ENCODE results near the genes VIPR1, SNRK and ABHD5.

DNA sequence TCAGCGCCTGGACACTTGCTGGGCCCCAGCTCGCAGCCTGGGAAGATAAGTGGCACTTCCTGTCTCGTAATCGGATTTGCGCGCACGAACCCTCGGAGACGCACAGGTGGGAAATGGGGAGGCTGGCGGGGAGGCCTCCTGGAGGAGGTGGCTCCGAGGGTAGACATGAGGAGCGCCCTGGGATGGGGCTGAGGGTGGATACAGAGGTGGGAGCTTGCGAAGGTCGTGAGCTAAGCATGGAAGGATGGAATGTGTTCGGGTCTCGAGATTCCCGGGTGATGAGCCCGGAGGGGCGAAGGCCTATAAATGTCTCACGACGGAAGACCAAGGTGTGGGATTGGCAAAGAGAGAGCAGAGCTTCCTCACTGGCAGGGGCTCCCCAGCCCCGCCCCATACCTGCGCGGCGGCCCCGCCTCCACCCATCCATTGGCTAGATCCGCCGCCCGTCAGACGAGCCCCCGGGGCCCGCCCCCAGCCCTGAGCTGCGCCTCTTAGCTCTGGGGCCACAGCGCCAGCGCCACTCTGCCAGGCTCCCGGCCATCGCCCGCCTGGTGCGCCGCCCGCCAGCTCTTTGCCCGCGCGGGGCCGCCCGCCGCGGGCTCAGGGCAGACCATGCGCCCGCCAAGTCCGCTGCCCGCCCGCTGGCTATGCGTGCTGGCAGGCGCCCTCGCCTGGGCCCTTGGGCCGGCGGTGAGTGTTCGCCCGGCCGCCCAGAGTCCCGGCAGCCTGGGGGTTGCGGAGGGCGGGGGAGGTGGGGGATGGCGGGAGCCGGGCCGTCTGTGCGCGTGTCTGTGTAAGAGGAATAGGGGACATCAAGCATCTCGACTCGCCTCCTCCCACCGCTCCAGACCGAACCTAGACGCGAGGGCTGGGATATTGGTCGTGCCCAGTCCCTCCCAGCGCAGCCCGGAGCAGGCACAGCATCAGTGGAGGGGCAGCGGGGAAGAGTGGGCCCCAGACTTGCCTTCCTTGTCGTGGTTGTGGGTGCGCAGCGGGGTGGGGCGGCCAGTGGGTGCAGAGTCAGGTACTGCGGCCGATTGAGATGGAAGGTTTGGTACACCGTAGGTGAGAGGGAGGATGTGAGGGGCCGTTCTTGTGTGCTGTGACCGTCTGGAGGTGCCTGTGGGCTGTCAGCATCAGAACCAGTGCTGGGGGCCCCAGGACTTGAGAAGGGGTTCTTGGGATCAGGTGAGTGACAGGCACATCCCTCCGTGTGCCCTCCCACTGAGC is at the start of gene VIPR1:
Gene VIPR1, plus strand, starts transcription at position 520 of the 1,230 bp plus-strand sequence.
- CAGE, long polyA plus RNA, result no peak
- RRBS, result 4% methylated on average over 11 of the region's 89 CpGs

DNA sequence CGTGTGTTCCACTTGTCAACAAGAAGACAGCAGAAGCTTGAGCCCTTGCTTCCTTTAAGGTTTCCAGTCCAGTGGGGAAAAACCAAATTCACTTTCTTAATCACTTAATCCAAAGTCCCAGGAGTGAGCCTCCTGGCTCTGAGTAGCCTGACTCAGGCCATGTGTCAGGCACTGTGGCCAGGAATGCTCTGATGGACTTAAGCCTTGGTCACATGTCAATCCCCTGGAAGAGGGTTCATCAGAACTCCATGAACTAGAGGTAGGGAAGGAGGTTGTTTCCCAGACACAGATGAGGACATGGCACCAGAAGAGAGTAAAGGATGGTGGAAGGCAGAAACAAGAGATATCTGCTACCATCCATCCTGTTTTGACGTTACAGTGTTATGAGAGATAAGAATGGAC is 8.8 kb downstream of the VIPR1 start:
- CAGE, long polyA plus RNA, result no peak
- RRBS, result no CpG with 5 or more reads among the region's 2 CpGs

DNA sequence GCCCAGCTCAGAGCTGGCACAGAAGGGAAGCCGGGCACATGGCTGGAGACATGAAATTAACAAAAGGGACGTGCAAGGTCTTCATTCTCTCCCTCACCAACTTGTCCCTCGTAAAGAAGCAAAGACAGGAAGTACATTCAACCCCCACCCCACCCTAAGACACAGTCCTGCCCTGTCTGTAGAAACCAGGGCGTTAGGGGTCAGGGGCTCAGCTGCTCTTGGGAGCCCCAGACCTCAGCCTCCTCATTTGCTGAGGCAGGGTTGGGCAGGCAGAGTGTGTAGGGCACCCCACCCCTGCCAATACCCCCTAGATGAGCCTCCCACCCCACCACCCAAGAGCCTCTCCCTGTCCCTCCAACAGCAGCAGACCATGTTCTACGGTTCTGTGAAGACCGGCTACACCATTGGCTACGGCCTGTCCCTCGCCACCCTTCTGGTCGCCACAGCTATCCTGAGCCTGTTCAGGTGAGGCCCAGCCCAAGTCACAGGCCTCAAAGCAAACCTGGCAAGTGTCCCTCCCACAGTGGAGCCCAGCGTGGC is 24.7 kb downstream of the VIPR1 start:
- CAGE, long polyA plus RNA, result no peak
- RRBS, result no CpG with 5 or more reads among the region's 10 CpGs

- CAGE, long polyA plus RNA, result no peak
- RRBS, result no CpG with 5 or more reads among the region's 6 CpGs
These were observed 20.0 kb upstream of the ZBTB47 start for GRCh38 chr3:42633491-42633977.

- CAGE, long polyA plus RNA, result no peak
- RRBS, result no CpG with 5 or more reads among the region's 2 CpGs
These were observed 19.0 kb upstream of the ZBTB47 start for GRCh38 chr3:42634371-42635021.

- CAGE, long polyA plus RNA, result start-site peak on the plus strand at chr3:42654437-42654538, 16 and 8 reads in 2 replicates; start-site peak on the plus strand at chr3:42654577-42654643, 10 and 13 reads in 2 replicates
- RRBS, result 1% methylated on average over 19 of the region's 79 CpGs
These were observed 662 bp downstream of the ZBTB47 start for GRCh38 chr3:42654011-42654707.

DNA sequence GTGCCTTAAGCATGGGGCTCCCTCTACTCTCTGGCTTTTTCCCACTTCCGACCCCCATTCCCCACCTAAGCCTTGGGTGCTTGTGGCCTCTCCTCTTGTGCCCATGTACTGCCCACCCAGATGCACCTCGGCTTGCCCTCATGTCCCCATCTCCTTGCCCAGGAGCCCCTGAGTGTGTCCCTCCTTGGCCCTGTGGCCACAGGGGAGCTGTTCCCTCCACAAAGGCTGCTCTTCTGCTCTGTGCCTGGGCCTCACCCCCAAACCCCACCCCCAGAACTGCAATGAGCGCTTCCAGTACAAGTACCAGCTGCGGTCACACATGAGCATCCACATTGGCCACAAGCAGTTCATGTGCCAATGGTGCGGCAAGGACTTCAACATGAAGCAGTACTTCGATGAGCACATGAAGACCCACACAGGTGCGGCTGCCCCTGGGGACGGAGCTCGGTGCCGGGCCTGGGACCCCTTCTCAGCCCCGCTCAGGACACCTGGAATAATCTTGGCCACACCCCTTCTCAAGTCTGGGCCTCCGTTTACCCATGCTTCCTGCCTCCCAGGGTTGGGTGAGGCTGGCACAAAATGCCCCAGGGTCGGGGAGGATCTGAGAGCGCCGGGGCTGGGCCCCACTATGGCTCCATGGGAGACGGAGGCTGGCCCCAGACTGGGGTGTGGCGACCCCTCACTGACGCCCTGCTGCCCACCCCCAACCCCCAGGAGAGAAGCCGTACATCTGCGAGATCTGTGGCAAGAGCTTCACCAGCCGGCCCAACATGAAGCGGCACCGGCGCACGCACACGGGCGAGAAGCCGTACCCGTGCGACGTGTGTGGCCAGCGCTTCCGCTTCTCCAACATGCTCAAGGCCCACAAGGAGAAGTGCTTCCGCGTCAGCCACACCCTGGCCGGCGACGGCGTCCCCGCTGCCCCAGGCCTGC is 10.3 kb downstream of the ZBTB47 start:
- CAGE, long polyA plus RNA, result no peak
- RRBS, result no CpG with 5 or more reads among the region's 40 CpGs

- CAGE, long polyA plus RNA, result no peak
- RRBS, result no CpG with 5 or more reads among the region's 6 CpGs
These were observed 13.0 kb downstream of the ZBTB47 start for GRCh38 chr3:42666341-42667140.

DNA sequence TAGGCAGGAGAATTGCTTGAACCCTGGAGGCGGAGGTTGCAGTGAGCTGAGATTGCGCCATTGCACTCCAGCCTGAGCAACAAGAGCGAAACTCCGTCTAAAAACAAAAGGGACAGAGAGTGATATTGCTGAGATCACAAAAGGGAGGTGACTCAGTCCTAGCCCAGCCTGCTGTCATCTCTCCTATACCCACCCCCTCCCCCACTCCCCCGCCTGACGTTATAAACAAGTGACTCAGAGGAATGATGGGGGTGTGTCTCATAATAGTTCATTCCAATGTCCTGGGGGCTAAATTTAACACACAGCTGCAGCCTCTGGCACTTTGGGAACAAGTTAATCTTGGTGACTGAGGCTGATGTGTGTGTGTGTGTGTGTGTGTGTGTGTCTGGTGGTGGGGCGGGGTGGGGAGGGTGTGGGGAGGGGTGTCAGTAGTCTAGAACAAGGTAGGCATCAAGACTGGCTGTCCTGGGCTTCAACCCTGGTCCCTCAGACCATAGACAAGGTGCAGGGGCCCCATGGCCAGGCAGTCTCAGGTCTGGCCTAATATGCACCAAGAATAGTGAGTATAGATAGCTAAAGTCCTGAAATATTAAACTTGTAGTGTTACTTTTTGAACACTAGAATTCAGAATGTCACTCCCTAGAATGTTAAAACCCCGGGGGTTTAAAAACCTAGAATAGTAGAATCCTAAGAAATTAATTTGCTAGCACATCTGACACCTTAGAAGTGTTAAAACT is 1.2 kb upstream of the KLHL40 start:
- CAGE, long polyA plus RNA, result no peak
- RRBS, result no CpG with 5 or more reads among the region's 8 CpGs

DNA sequence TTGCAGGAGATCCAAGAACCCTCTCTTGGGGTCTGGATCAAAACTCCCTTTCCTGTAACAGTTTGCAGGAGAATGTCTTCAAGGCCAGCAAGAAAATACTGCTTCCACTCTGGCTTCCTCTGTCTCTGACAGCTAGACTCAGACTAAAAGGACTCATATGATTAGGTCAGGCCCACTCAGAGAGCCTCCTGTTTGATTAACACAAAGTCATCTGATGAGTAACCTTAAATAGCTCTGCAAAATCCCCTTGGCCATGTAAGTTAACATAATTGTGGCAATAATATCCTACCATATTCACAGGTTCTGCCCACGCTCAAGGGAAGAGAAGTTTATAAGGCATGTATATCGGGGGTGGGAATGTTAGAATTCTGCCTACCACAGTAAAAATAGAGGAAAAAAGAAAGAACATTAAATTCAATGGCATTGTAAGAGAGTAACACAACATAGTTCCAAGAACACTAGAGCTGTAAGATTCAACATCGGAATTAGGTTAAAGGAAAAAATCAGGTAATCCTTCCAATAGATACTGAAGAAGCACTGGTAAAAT is 20.6 kb upstream of the HHATL start:
- CAGE, long polyA plus RNA, result no peak
- RRBS, result no CpG with 5 or more reads among the region's 3 CpGs

DNA sequence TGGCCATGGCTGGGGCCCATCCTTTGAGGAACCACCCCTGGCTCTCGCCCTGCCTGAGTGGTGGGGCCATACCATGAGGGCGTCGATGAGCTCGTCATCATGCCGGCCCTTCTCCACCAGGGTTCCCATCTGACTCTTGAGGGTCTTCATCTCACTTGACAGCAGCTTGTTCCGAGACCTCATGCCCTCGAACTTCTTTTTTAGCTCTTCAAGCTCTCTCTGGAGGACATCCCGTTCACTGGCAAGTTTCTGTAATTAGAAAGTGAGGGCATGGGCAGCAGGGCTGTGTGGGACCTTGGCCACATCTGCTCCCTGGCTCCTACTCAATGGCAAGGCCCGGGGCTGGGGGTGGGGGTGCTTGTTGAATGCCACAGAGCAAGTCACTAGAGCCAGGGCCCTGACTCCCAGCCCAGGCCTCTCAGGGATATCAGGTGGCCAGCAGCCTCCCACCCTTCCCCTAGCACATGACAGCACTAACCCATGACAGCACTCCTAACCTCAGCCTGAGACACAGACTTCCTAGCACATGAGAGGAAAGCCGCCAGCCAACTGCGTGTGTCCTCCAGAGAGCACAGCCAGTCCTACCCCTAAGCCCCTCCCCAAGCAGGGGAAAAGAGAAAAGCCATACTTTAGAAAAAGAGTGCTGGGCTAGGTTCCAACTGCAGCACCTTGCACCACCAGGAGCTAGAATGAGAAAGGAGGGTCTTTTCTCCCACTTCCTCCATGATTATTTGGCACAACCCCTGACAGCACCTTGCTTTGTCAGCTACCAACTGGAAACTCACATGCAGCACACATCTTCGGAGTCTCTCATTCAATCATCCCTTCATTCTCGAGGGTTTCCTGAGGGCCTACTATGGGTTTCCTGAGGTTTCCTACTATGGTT is 33.2 kb downstream of the CCDC13 start:
- CAGE, long polyA plus RNA, result no peak
- RRBS, result no CpG with 5 or more reads among the region's 13 CpGs

GRCh38 chr3:42844557-42844900 is 31.1 kb downstream of the CYP8B1 start:
- CAGE, long polyA plus RNA, result no peak
- RRBS, result no CpG with 5 or more reads among the region's 2 CpGs

GRCh38 chr3:42872592-42873174 is 3.0 kb downstream of the CYP8B1 start:
- CAGE, long polyA plus RNA, result no peak
- RRBS, result no CpG with 5 or more reads among the region's 4 CpGs

GRCh38 chr3:42880859-42881374 is 5.2 kb upstream of the CYP8B1 start:
- CAGE, long polyA plus RNA, result no peak
- RRBS, result 3% methylated on average over 19 of the region's 47 CpGs

DNA sequence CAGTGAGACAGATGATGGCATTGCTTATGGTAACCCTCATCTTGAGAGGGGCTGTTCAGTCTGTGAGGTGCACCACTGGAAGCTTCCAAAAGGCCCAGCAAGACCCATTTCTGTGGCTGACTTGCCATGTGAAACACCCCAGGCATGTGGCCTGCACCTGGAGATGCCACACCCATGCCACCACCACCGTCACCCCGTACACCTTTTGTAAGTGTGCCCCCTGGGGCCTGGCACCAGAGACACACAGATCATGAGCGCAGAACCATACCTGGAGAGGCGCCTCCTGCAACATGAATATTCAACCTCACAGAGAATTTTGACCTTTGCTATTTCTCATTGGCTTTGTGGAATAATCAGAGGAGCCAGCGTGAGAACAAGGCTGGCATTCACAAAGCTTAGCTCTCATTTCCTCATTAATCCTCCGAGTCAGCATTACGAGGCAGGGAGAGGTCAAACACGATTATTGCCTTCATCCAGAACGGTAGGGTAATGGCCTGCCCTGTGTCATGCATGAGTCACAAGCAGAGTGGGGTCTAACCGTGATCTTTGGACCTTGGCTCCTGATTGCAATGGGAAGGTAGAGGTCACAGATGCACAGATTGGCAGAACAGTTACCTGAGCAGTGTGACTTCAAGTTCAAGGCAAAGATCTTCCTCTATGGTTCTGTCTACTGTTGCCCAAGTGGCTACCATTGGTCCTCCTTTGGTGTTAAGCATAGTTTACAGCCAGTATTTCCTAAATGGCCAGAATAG is 73.0 kb upstream of the POMGNT2 start:
- CAGE, long polyA plus RNA, result no peak
- RRBS, result no CpG with 5 or more reads among the region's 10 CpGs

- CAGE, long polyA plus RNA, result no peak
- RRBS, result no CpG with 5 or more reads among the region's 7 CpGs
These were observed 72.9 kb upstream of the SNRK start for GRCh38 chr3:43213157-43214128.

- CAGE, long polyA plus RNA, result start-site peak on the plus strand at chr3:43286564-43286633, 149 and 50 reads in 2 replicates
- RRBS, result under 1% methylated on average over 47 of the region's 70 CpGs
These were observed at the start of gene SNRK for GRCh38 chr3:43285925-43286702. Gene SNRK, plus strand, starts transcription at chr3:43286540.

DNA sequence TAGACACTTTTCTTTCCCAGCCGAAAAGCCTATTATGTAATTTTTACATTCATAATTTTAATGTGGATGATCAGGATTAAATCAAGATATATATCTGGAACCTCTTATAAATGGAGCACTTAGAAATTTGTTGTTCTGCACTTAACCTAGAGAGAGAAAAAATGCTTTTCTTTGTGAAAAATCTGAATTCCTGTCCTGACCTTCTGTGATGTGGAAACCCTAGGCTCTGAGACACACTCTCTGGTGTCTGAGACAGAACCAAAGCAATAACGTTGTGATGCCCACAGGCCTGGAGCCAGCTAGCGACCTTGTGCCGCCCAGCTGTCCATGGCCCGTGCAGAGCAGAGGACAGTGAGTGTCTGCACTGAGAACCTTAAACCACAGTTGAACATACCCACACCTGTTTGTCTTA is 62.4 kb downstream of the SNRK start:
- CAGE, long polyA plus RNA, result no peak
- RRBS, result no CpG with 5 or more reads among the region's 5 CpGs

GRCh38 chr3:43572609-43572902 is 49.3 kb downstream of the ANO10 start:
- CAGE, long polyA plus RNA, result no peak
- RRBS, result no CpG with 5 or more reads among the region's 3 CpGs

GRCh38 chr3:43690034-43691049 is at the start of gene ABHD5:
Gene ABHD5, plus strand, starts transcription at chr3:43690938.
- CAGE, long polyA plus RNA, result start-site peak on the plus strand at chr3:43690884-43690942, 458 and 250 reads in 2 replicates
- RRBS, result under 1% methylated on average over 38 of the region's 85 CpGs

Measured in BJ (cell line).